GM06990 (cell line): Measurements from ENCODE around the gene HTR3D.

GRCh38 chr3:182642538-182643013 lies 150.7 kb upstream of the ATP11B start:
- RRBS, result no CpG with 5 or more reads among the region's 8 CpGs

DNA sequence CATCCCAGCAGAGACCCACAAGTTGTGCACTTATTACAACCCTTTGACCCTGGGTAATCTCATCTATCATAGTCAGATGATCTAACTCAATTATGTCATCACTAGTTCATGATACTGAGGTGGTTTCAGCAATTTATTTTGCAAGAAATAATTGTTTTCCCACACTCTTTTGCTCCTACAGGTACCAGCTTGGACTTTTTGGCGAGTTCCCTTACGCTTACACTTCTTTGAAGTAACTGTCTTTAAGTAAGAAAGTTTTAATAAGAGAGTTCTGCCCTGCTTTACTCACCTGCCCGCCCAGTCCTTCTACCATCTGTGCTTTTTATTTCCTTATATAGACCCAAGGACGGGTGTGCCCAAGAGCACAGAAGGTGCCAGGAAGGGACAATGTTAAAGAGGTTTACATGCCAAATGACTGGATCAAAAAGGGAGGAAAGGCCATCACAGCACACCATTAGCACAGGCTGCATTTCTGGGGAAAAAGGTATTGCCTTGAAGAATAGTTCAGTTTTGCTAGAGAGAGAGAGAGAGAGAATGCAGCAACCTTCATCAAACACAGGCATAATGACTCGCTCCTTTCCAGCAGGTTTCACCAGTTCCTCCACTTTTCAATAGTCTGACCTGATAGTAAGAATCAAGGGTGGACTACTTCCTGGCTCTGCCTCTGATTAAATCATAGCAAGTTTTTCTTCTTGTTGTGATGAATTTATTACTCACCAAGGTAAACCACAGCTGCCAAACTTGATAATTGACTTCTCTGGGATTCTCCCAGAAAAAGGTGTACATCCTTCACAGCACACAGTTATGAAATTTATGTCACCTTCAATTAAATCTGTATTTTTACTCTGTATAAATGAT lies 54.4 kb upstream of the ATP11B start:
- RRBS, result no CpG with 5 or more reads among the region's 5 CpGs

DNA sequence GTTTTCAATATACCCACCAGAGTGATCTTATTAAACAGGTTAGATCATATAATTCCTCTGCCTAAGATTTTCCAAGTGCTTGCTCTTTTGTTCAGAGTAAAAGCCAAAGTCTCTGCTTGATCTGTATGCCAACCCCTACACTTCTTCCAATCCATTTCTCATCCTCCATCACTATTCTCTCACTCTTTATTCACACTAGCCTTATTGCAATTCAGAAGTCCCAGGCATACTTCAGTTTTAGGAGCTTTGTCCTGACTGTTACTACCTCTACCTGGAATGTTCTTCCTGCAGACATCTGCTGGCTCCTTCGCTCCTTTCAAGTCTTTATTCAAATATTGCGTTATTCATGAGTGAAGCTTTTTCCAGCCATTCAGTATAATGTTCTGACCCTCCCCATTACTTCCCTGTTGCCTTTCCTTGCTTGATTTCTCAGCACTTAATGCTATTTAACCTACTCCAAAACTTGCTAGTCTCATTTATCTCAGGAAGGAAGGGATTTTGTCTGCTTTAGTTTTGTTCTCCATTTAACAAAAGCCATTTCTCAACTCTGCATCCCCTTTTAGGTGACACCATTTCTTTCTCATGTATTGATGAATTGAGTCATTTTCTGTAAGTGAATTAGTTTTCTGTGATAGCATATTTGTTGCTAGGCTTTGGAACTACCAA lies 9.1 kb downstream of the ATP11B start:
- RRBS, result no CpG with 5 or more reads among the region's 2 CpGs

DNA sequence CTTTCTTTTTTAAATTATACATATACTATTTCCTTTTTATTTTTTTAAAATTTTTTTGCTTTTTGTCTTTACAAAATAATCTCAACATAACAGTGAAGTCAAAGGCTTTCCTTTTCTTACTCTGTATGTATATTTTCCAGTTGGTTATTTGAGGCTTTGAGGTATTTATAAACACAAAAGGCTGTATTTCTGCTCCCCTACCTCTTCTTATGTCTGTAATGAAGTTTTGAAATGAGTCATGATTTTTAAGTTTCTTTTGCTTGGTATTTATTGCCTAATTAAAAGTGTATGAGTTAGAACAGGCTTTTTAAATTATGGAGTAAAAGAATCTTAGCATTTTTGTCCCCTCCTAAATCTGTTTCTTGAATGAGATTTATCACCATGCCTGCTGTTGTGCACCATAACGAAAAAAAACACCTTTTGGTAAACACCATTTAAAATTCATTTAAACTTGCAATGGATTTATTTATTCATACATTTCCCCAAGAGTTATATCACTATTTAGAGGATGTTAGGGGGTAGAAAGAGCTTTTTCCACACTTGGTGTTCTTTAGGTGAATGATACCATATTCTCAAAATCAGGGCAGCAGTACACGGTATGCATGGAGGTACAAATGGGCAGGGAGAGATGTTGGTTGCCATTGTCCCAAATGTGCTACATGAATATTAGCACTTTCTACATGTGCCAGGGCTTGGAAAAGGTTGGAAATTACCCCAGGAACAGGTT lies 65.9 kb downstream of the DCUN1D1 start:
- RRBS, result no CpG with 5 or more reads among the region's 2 CpGs

GRCh38 chr3:182985782-182986298 lies 5.5 kb upstream of the DCUN1D1 start:
- RRBS, result no CpG with 5 or more reads among the region's 6 CpGs

DNA sequence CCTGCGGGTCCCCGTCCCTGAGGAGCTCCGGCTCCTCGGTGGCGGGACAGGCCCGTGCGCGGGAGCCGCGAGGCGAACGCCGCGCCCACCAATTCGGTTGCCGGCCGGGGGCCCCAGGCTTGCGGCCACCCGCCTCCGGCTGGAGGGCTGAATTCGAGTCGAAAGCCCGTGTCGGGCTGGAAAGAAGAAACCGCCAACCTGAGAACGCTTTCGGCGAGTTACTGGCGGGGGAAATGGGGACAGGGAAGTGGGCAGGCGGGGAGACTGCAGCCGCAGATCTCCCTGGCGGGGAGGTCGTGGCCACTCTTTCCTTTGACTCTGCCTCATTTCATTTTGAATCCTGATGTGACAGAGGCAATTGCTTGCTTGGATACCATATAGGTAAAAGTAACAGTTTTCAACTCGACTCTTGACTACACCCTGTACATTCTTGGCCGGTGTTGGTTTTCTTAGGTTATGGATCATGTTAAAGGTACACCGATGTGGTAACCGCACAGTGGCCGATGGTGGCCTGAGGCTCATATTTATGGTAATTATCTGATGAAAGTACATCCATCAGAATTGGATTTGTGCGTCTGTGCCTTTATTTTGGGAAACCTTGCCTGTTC lies 1.6 kb downstream of the B3GNT5 start:
- RRBS, result 13% methylated on average over 13 of the region's 39 CpGs

GRCh38 chr3:183255209-183256018 lies 2.4 kb downstream of the B3GNT5 start:
- RRBS, result no CpG with 5 or more reads among the region's 6 CpGs

GRCh38 chr3:183392452-183392902 lies 35.9 kb downstream of the MCF2L2 start:
- RRBS, result no CpG with 5 or more reads among the region's 3 CpGs

DNA sequence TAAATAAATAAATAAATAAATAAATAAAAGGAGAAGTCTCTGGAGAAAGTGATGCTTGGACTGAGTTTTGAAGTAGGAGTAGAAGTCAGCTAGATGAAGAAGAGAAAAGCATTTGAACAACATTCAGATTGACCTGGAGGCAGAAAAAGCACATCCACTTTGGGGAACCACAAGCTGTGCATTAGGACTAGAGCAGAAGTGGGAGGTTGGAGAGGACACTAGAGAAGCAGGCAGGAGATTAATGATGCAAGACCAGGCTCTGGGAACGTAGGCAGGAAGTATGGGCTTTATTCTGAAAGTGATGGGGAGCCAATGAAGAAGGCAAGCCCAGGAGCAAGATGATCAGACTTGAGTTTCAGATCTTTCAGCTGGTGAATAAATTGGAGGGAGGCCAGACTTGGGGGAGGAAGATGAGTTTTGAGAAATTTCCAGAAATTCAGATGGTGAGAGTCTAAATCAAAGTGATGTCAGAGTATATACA lies 48.6 kb downstream of the KLHL6 start:
- RRBS, result no CpG with 5 or more reads among the region's 1 CpG

DNA sequence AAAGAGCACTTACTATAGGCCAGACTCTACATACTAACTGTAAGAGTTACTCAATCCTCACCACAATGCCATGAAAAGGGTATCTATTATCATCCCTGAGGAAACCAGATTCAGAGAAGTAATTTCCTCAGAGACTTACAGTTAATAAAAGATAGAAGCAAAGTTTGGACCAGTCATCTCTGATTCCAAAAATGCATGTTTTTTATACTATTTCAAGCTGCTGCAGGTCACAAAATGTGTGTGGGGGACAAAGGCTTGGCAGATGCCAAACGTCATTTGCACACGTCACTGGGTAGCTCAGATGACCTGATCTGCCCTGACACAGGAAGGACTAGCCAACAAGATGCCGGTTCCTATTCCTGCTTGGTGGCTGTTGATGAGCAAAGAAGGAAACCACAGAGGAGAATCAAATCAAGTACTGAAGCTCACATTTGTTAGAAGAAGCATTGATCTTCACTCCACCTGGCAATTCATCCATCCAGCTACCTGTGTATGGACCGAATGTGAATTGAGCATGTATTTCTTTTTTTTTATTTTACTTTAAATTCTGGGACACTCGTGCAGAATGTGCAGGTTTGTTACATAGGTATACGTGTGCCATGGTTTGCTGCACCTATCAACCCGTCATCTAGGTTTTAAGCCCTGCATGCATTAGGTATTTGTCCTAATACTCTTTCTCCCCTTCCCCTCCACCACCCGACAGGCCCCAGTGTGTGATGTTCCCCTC lies 42.2 kb downstream of the KLHL6 start:
- RRBS, result no CpG with 5 or more reads among the region's 8 CpGs

- RRBS, result no CpG with 5 or more reads among the region's 2 CpGs
Measured at GRCh38 chr3:183554288-183554757, 1.2 kb downstream of the KLHL6 start.

DNA sequence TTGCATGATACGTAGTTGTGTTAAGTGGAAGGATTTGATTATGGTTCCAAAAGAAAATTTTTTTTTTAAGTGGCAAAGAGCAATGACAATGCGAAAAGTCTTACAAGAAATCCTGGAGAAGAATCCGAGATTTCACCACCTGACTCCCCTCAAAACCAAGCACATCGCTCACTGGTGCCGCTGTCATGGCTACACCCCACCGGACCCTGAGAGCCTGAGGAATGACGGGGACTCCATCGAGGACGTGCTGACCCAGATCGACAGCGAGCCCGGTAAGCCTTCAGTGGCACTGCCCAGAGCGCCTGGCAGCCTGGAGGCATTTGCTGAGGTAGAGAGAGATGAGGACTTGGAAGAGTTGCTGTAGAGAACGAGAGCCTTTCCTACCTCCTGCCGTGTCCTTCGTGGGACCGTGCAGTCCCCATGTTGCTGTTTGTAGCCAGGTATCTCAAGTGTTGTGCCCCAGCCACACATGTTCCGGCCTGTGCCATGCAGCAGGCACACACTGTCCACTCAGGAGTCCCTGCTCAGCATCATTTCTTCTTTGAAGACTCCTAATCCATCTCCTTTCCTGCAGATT lies 21.4 kb downstream of the MAP6D1 start:
- RRBS, result 98% methylated on average over 7 of the region's 18 CpGs

DNA sequence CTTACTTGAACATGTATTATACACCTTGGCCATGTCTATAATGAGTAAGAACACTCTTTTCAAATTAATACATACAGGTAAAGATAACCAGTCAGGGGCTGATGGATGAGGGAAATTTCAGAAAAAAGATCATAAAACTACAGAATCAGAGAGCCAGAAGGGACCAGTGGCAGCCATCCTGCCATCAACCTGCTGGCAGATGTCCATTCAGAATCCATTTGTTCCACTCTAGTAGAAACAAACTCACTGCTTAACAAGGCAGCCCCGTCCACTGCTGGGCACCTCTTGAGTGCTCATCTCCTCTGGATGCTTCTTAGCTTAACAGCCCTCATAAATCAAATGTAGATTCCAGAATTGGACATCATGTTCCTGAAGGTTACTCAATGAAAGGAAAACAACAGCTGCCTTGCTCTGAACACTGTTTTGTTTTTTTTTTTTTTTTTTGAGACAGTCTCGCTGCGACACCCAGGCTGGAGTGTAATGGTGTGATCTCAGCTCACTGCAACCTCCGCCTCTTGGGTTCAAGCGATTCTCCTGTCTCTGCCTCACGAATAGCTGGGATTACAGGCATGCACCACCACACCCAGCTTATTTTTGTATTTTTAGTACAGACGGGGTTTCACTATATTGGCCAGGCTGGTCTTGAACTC lies 37.3 kb downstream of the ABCC5 start:
- RRBS, result no CpG with 5 or more reads among the region's 7 CpGs

GRCh38 chr3:184031542-184031869 lies at the start of gene HTR3D:
Gene HTR3D, plus strand, starts transcription at chr3:184031742.
- RRBS, result no CpG with 5 or more reads among the region's 1 CpG

GRCh38 chr3:184133867-184135114 lies 867 bp upstream of the EIF2B5 start:
- RRBS, result no CpG with 5 or more reads among the region's 56 CpGs

DNA sequence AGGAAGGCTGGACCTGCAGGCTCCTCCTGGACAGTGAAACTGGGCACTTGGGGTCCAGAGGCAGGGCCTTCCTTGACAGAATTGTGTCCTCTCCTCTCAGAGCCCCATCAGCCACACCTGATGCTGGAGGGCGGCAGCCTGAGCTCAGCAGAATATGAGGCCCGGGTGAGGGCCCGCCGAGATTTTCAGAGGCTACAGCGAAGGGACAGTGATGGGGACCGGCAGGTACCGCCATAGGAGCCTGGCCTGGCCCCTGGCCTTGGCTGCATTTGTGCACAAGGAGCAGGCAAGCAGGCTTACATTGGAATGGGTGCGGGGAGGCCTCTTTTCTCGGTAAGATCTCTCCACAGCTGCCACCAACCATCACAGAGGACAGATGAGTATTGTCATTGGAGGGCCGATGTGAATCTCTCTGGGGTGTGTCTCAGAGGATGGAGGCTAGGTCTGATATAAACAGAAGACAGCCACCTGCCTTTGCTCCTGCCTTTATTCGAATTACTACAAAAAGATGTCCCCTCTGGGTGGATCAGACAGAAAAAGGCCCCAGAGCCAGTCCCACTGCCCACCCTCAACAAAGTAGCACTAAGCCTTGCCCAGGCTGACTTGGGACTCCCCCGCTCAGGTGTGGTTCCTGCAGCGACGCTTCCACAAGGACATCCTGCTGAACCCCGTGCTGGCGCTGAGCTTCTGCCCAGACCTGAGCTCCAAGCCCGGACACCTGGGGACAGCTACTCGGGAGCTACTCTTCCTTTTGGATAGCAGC lies 5.3 kb downstream of the VWA5B2 start:
- RRBS, result 61% methylated on average over 5 of the region's 18 CpGs

GRCh38 chr3:184259576-184260565 lies 1.5 kb downstream of the CAMK2N2 start:
- RRBS, result 18% methylated on average over 46 of the region's 109 CpGs

DNA sequence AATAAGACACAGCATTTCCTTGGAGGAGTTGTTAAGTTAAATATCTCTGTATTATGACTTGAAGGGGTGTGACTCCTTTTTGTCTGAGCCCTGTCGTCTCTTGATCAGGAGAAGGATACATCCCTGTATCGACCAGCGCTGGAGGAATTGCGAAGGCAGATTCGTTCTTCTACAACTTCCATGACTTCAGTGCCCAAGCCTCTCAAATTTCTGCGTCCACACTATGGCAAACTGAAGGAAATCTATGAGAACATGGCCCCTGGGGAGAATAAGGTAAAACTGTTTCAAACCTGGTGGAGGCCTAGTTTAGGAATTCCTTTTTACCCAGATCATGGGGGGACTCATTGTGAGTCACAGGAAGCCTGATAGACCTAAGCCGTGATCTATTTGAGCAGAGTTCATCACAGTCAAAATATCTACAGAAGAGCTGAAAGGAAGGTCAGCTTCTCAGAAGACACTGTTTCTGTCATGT lies 1.2 kb downstream of the PSMD2 start:
- RRBS, result no CpG with 5 or more reads among the region's 7 CpGs

DNA sequence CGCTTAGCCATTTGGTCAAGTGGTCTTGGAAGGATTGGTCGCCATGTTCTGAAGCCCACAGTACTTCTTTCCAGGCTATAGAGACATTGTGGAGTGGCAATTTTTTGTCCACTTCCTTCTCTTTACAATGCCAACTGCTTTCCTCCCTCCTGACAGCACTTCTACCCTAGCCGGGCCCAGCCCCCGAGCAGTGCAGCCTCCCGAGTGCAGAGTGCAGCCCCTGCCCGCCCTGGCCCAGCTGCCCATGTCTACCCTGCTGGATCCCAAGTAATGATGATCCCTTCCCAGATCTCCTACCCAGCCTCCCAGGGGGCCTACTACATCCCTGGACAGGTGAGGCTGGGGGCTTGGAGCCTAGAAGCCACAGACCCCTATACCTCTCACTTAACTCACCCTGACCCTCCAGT lies 2.8 kb downstream of the EIF4G1 start:
- RRBS, result no CpG with 5 or more reads among the region's 6 CpGs